Skin of body (tissue), 2 donors: ENCODE results near the gene TBC1D9B.

DNA sequence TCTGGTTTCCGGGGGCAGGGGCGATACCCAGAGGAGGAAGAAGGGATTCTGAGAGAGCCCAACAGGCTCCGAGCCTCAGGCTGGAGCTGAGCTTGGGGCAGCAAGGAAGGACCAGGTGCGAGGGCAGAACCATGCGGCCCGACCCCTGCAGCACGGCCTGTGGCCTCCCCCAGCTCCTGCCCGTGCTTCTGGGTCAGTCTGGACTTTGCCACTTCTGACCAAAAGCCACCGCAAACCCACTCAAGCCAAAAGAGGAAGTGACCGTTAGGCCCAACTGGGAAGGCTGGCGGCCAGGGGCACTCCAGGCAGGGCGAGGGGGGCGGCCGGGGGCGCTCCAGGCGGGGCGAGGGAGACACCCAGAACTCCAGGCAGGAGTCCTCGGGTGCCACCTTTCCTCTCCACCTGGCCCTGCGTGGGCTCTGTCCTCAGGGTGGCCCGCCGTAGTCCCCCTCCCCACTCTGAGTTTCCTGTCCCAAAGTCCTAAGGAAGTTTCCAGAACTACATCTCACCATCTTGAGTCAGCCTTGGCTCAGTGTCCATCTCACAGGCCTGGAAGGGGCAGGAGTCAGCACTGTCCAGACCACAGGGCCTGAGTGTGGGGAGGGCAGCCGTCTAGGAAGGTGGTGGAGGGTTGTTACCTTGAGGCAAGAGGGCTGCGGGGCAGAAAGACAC lies 986 bp upstream of the LTC4S start:
- RAMPAGE, long total RNA: no peak

DNA sequence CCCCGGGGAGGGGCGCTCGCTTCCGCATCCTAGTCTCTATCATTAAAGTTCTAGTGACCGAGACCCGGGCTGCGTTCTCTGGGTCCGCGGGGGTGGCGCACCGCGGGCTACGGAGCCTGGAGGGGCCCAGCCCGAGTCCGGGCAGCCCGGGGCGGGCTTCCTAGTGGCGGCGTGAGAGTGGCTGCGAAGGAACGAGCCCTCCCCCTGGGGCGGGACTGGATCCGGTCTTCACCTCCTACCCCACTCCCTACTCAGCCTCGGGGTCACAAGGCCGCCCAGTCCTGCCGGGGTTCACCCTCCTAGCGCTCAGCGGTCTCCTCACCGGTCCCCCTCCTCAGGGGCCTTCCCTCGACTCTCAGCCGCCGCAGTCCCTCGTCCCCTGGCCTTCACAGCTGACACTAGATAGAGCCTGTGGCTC lies 2.7 kb downstream of the LTC4S start:
- RAMPAGE, long total RNA: no peak

DNA sequence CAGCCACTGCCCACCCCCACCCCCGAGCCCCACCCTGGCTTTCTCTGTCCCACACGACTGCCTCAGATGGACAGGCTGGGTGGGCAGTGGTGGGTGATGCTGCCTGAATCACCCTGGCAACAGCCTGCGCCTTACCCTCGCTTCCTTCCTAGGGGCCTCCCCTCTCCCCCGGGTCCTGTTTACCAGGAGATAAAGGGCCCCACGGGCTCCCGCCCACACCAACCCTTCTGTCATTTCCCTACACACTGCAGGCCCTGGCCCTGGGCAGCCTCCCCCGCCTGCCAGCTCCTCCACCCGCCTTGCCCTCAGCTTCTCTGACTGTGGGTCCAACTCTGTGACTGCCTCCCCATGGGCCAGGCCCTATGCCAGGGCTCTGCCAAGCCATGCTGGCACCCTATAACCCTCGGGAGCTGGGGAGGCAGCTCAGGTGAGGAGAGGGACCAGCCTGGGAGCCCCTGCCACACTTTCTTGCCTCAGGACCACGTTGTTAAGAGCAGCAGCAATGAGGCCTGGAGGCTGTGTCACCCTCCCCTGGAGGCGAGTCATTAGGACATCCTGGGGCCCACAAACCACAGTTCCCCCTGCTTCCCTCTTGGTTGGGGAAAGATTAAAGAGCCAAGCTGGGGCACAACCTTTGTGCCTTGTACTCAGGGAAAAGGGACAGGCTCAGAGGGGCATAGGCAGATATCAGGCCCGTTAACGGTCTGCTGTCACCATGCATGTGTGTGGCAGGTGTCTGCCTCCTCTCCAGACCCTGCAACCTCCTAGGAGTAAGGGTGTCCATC lies 2.9 kb downstream of the MGAT4B start:
- RAMPAGE, long total RNA: no peak

DNA sequence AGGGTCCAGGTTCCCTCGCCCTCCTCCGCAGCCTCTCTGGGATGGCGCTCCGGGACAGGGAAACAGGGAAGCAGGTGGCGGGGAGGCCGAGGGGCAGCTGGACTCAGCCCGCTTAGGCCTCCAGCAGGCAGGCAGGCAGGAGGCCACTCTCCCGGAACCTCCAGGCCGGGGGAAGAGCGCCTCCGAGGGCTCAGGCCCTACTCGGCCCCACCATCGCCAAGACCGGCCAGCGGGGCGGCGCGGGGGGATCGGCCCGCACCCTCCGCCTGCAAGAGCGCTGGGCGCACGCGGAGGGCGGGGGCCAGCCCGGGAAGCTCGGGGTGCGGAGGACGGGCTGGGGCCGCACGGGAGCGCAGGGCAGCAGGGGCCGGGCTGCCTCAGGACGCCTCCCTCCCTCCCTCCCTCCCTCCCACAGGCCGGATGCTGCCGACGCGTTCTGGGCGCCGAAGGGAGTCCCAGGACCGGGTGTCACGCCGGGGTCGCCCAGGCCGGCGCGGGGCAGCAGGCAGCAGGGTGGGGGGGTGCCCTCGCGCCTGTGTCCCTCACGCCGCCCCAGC lies 996 bp downstream of the MGAT4B start:
- RAMPAGE, long total RNA: no peak

GRCh38 chr5:179862046-179862978 lies 3.7 kb upstream of the MRNIP start:
- RAMPAGE, long total RNA: no peak

DNA sequence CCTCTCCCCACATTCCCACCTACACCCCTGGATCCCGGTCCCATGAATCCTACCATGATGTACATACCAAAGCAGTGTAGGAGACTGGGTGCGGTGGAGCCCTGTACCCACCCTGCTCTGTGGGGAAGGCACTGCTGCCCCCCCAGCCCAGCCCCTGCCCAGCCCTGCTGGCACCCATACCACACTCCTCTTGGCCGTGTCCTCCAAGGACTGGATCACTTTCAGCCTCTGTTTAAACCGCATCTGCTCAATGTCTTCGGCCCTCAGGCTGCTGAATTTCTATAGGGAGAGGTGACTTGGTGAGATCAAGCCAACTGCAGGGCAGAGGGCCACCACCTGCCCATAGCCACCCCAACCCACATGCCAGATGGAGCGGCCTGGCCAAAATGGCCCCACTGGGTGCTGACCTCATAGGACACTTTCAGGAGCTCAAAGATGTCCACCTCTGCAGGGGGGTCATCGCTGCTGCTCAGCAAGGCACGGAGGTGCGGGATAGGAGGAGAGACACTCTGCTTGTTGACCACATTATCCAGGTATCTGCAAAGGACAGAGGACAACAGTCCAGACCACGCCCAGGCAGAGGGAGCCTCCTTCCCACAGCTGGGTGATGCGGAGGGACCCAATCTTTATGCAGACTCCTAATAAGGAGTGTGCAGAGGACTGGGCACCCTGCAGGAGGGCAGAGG lies 14.2 kb upstream of the MRNIP start:
- RAMPAGE, long total RNA: no peak

DNA sequence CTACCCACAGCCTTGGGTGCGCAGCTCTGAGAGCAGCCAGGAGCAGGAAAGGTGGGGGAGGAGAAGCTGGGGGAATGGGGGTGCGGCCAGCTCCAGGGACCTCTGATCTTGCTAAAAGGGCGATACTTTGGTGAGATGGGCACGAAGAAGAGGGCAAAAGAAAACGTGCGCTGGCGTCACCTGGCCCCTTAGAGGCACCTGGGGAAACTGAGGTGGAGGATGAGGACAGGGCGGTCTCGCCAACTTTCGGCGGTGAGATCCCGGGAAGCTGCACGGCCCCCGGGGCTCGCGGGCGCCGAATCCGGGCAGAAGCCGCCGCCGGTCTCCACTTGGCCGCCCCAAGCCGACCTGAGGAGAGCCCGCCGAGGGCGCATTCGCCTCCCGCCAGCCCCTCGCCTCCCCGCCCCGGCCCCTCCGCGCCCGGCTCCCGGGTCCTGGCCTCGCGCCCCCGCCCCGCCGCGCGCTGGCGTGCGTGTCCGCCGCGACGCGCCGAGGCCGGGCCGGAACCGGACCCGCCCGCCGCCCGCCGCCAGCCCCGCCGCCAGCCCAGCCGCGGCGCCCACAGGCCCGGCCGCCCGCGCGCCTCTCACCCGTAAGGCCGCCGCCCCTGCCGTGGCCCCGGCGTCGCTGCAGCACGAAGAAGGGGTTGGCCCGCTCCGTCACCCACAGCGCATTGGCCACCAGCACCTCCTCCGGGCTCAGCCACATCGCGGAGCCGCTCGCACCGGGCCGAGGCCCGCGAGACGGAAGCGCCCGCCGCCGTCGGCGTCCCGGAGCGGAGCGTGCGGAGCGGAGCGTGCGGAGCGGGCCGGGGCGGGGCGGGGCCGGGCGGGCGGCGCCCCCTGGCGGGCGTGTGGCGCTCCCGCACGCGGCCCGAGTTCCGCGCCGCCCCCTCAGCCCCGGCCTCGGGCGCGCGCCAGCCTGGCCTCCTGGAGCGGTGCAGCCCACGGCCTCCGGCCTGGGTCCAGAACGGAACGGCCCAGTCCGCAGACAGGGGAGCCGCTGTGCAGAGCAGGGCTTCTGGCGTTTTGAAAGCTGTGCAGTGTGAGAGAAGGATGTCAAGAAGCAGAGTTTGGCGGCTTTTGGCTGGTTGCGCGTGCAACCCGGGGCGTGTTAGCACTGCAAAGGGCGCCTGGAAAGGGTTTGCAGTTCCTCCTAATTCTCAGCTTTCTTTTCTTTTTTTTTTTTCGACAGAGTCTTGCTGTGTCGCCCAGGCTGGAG lies at the start of gene TBC1D9B:
TBC1D9B (minus strand) TSS at position 784 of the 1,221 bp plus-strand sequence.
- RAMPAGE, long total RNA: no peak

GRCh38 chr5:180174065-180174426 lies 35.0 kb downstream of the RASGEF1C start:
- RAMPAGE, long total RNA: no peak

DNA sequence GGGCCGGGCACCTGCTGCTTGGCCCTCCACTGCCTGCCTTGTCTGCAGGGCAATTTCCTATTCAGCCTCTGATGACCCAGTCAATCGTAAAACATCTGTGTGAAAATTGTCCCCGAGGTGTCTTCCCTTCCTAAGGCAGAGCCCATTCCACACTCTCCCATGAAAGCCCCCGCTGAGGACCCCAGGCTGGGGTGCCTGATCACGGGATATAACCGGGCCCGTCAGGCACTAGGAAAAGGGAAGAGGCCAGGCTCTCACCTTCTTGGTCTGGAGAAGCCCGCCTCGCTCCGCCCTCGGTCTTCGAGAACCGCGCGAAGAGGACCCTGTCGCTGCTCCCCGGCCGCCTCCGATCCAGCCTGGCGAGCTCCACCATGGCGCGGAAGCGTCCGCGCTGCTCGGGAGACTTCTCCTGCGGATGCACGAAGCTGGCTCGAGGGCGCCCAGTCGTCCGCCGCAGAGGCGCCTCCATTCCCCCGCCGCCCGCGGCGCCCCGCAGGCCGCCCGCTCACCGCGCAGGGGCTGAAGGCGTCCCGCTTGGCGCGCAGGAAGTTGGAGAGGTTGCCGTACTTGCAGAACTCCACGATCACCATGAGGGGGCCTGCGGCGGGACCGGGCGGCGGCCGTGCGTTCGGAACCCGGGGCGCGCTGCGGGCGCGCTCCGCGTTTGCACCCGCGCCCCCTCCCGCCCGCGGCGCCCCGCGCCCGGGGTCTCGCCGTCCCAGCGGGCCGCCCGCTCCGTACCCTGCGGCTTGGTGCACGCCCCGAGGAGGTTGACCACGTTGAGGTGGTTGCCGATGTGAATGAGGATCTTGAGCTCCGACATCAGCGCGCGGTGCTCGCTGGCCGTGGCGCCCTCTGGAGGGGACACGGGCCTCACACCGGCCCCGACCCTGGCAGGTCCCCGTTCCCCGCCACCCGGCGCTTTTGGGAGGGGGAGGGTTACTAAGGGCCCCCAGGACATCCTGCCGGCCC lies 27.5 kb upstream of the SCGB3A1 start:
- RAMPAGE, long total RNA: no peak

- RAMPAGE, long total RNA: no peak
Measured at GRCh38 chr5:180791178-180791861, 11.3 kb downstream of the MGAT1 start.

GRCh38 chr5:180798166-180798739 lies 4.4 kb downstream of the MGAT1 start:
- RAMPAGE, long total RNA: no peak

DNA sequence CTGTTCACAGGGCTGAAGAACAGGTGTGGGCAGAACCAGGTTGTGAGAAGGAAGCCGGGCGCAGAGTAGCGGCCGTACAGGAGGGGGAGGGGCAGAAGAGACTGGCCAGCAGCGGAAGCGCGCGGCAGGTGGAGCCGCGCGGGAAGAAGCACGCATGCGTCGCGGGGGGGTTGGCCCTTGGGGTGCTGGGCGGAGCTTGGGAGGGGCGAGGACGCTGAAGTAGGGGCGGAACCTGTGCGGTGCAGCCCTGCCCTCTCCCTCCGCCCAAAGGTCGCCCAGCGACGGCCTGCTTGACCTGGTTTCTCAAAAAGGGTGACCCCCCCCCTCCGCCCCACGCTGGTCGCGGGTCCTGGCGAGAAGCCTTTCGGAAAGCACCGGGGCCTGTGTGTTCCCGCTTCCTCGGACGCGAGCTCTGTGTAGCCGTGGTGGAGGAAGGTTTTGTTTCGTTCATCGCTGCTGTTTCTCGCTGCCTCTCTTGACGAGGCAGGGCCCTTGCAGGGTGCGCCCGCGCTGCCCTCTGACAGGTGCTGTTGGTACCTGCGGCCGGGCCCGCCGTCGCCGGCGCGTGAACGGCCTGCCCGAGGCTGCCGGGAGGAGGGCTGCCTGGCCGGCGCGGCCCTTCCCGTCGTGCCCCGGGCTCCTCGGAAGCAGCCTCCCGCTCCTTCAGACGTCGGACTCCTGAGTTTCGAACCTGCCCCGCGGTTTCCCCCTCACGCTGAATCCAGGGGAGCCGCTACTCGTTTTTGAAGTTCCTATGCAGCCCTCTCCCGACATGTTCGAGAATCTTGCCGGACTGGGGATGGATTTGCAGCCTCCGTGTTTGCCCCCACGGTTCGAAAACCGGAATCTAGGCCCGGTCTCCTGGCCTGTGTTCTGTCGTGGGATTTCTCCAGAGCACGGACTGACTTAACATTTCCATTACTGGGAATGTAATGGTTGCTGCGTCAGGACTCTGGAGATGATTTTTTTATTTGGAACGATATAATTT lies 8.0 kb upstream of the MGAT1 start:
- RAMPAGE, long total RNA: no peak

DNA sequence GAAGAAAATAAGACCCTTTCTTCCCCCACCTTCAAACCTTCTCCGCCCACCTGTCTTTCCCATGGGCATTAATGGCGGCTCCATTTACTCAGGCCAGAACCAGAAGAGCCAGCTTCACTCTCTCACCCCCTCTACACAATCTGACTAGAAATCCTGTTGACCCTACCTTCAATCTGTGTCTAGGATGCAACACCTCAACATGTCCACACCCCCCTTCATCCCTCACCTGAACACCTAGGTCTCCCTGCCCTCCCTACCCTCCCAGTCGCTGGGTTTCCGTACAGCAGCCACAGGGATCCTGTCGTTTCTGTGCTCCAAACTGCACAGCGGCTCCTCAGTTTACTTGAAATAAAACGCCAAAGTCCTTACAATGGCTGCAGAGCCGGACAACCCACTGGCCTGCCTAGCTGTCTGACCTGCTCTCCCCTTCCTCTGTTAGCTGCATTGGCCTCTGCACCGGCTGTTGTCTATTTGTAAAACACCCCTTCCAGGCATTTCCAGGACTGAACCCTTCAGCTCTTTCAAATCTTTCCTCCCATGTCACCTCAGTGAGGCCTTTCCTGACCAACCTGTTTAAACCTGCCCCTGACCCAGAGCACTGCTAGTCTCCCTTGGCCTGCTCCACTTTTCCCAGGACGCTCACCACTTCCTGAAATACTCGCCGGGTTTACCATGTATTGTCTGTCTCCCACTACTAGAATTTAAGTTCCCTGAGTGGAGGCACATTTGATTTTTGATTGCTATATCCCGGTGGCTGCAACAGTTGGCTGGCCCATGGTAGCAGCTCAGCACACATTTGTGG lies 9.0 kb upstream of the MGAT1 start:
- RAMPAGE, long total RNA: no peak

DNA sequence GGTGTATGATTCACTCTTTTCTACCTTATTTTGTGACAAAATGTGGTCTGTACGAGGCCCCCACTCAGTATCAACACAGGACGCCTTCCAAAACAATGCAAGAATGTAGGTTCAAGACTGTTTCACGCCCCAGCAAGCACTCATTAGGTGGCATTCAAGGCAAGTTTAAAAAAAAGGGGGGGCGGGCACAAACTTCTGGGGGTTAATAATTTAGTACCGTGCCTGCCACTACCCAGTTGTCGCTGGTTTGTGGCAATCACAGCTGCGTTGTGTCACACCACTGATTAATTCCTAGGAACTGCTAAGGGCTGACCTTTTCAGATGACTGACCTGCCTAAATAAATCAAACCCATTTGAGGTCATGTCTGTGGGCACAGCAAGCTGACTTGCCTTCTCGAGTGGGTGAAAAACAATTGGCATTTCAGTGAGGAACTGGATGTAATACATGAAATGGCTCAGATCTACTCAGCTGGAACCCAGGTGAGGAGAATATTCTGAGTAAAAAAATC lies 15.2 kb upstream of the MGAT1 start:
- RAMPAGE, long total RNA: no peak

GRCh38 chr5:180820317-180820682 lies 17.7 kb upstream of the MGAT1 start:
- RAMPAGE, long total RNA: no peak

- RAMPAGE, long total RNA: no peak
Measured at GRCh38 chr5:180821718-180822105, 19.1 kb upstream of the MGAT1 start.

- RAMPAGE, long total RNA: no peak
Measured at GRCh38 chr5:180830061-180830784, 27.6 kb upstream of the MGAT1 start.

GRCh38 chr5:181066278-181066559 lies 26.2 kb downstream of the BTNL9 start:
- RAMPAGE, long total RNA: no peak

- RAMPAGE, long total RNA: no peak
Measured at GRCh38 chr5:181174014-181174419, 26.6 kb downstream of the OR2V2 start.

DNA sequence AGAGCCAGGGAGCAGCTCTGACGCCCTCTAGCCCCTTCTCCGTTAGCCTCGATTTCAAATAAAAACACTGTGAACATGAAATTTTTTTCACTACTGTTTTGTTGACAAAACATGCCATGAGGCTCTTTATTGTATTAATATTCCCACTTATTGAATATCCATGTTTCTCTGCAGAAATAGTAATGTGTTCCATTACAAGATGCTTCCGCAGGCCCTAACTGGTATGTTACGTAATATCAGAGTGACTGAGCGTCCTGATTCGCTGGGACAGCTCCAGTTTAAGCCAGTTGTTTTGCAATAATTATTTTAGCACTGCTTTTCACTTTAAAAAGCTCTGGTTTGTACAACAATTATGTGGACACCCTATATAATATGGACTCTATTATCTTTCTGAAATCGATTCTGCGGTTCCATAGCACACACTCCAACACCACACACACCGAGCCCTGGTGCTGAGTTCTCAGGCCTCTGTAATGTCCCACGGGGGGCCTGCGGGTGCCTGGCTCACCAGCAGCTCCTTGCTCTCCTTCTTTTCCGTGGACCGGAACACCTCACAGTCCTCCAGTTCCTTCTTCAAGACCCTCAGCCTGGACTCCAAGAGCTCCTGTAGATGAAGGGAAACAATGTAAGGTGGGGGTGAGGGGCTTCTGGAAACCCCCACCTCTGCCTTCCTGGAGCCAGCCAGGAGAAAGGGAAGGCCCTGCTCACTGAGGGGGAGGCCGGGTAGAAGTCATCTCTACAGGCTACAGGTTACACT lies 1.8 kb downstream of the TRIM7 start:
- RAMPAGE, long total RNA: no peak